A375 (cell line): ENCODE measurements around the gene BARD1.

- RAMPAGE, long total RNA: no peak
Observed at GRCh38 chr2:210560342-210560696, 3.9 kb downstream of the CPS1 start.

- RAMPAGE, long total RNA: no peak
Observed at GRCh38 chr2:210670984-210671485, 114.6 kb downstream of the CPS1 start.

DNA sequence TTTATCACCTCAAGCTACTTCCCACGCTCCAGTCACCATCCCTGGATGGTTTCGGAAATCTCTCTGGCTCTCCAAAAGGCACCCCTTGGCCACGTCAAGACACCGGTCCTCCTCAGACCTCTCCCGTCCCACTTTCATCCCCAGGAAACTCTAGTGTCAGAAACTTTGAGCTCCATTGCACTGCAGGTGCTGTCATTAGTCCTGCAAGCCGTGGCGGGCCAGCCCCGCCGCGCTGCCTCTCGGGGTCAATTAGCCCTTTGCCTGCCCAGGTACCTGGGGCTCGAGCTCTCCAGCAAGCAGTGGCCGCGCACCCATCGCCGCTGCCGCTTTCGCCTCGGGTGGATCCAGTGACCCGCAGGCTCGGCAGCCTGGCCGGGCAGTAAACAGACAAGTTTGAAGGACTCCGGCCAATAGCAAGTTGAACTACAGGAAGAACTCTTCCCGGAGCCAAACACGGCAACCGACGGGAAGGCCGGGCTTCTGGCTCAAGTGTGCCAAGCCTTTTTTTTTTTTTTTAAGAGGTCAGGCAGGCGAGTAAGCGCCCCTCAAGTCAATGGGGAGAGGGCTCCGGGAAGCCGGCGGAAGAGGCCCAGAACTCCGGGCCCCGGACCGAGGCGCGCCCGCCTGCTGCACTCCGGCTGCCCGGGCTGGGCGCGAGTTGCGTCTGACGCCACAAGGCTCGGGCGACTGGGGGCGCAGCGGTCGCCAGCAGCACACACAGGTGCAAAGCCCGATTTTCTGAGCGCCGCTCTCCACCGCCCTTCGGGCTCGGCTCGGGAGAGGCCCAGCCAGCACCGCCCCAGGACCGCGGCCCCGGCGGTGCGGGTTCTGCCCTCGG lies 1.1 kb downstream of the ERBB4 start:
- RAMPAGE, long total RNA: no peak

DNA sequence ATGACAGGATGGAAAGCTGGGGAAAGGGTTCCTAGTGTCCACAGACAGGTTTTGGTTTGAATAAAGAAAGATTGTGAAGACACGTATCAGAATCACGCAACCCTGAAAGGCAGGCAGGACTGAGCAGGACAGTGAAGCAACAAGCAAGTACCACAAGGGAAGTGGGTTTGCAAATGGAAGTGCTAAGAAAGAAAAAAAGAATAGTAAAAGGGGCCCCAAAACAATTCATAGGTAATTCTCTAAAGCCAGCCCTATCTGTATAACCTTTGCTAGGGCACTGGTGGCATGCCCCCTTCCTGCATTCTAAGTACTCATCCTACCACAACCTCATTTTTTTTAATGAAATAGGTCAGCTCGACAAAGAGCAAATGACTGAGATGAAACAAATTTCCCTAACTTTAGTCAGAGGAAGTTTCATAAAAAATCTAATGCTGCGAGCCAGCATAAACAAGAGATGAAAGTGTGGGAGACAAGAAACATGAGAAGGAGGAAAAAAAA lies 32.3 kb downstream of the IKZF2 start:
- RAMPAGE, long total RNA: no peak

- RAMPAGE, long total RNA: no peak
Observed at GRCh38 chr2:213122632-213123203, 28.7 kb downstream of the IKZF2 start.

- RAMPAGE, long total RNA: no peak
Observed at GRCh38 chr2:214683467-214683951, 126.0 kb downstream of the BARD1 start.

GRCh38 chr2:214809329-214810431 lies at the start of gene BARD1:
BARD1 (minus strand) TSS chr2:214809683.
- RAMPAGE, long total RNA: start-site peak on the minus strand at chr2:214809656-214809711, 65 and 83 reads in 2 replicates

DNA sequence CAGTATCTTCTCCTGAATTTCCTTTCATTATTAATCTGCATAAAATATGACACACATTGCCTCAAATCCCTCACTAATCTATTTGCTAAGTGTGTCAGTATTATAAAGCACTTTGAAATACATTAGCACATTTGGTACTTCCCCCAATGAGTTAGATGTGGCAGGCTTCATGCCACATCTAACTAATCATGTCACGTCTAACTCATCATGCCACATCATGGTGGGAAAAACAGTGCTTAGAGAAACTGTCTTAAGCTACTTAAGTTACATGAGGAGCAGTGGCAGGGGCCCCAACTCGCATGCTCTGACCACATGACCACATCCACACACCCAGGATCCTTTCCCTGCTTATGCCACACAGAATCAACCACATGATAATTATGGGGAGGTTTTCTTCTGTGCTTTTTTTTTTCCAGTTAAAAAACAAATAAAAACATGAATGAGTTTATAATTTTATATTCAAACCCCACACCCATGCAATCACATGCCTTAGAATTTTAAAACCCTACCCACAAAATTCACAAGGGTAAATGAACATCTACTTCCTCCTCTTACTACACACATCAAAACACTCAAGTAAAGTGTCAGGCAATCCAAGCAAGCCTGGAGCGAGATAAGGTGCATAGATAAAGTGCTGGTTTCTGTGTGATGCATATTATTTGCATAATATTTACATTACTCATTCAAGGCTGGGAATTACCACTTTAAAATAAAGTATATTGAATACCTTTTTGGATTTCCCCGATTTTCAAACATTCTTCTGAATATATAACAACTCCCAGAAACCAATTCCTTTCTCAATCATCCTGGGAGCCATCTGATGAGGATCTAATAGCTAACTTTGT lies 1.6 kb downstream of the ABCA12 start:
- RAMPAGE, long total RNA: no peak

DNA sequence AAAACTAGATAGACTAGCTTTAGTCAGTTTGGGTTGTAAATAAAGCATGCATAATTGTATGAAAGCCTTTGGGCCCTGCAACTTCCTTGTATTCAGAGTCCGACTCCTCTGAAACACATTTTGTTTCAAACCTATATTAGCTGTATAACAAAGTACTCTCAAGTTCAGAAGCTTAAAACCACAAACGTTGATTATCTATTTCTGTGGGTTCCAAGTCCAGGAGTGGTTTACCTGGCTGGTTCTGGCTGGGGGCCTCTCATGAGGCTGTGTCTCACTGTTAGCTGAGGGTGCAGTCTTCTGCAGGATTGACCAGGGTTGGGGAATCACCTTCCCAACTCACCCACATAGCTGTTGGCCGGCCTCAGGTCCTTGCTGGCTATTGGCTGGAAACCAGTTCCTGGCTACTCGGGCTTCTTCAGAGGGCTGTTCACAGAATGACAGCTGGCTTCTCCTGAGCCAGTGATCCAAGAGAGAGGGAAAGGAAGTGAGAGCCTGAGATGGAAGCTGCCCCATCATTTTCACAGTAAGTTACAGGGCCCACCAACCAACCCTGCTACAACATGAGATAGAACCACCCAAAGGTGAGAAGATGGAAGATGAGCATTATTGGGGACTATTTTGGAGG lies 18.0 kb upstream of the ATIC start:
- RAMPAGE, long total RNA: no peak

- RAMPAGE, long total RNA: no peak
Observed at GRCh38 chr2:215417365-215417793, 18.5 kb downstream of the FN1 start.

GRCh38 chr2:215431030-215431385 lies 4.9 kb downstream of the FN1 start:
- RAMPAGE, long total RNA: no peak

GRCh38 chr2:215506683-215507211 lies 70.9 kb upstream of the FN1 start:
- RAMPAGE, long total RNA: no peak

- RAMPAGE, long total RNA: no peak
Observed at GRCh38 chr2:215700901-215701320, 265.0 kb upstream of the FN1 start.

DNA sequence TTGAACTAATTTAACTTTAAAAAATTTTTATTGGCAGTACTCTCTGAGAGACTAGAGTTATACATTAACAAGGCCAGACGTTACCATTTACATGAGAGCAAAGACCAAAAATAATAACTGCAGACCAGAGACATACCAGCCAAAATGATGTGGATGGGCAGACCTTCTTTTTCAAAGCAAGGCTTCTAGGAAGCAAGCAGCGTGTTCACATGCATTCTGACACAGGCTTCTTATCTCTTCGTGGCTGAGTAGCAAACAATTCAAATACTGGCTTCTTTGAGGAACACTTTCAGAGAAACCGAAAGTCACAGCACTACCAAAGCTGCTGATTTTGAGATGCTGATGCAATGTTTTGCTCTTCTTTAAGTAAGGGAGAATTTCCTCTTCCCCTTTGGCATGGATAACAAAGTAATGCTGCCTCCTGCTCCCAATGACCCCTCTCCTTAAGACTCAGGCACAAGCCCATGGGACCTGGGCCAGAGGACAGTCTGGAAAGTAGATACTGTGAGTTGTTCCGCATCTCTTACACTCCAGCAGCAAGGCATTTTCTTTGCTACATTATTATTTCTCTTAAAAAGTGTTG lies 182.0 kb downstream of the MREG start:
- RAMPAGE, long total RNA: no peak

DNA sequence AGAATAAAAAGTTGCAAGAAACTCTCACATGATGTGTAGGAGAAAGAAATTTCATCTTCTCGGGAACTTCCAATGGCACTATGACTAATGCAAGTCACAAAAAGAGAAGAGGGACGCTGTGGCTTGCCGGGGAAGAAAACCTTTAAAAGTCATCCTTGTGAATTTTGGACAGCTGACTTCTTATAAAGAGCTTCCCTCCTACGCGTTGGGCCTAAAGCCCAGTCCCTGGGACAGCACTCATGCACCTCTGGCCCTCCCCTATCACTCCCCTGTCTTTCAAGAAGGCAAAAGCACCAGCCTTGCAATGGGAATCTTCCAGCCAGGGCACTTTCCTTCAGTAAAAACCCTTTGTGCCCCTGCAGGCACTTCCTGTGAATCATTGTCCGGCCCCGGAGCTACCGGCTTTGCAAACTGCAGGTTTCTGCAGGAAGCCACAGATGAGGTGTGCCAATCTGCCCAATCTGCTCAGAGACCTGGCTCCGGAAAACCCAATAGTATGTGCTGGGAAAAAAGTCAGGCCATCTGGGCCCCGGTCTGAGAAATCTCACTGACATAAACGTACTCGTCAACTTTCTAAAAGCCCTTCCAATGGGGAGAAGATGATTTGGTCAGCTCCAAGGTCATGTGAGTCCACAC lies 7.1 kb downstream of the MREG start:
- RAMPAGE, long total RNA: no peak

- RAMPAGE, long total RNA: no peak
Observed at GRCh38 chr2:216078491-216079242, 2.9 kb downstream of the PECR start.

GRCh38 chr2:216144178-216144915 lies 35.2 kb downstream of the XRCC5 start:
- RAMPAGE, long total RNA: no peak

- RAMPAGE, long total RNA: no peak
Observed at GRCh38 chr2:216220671-216221064, 111.5 kb downstream of the XRCC5 start.

DNA sequence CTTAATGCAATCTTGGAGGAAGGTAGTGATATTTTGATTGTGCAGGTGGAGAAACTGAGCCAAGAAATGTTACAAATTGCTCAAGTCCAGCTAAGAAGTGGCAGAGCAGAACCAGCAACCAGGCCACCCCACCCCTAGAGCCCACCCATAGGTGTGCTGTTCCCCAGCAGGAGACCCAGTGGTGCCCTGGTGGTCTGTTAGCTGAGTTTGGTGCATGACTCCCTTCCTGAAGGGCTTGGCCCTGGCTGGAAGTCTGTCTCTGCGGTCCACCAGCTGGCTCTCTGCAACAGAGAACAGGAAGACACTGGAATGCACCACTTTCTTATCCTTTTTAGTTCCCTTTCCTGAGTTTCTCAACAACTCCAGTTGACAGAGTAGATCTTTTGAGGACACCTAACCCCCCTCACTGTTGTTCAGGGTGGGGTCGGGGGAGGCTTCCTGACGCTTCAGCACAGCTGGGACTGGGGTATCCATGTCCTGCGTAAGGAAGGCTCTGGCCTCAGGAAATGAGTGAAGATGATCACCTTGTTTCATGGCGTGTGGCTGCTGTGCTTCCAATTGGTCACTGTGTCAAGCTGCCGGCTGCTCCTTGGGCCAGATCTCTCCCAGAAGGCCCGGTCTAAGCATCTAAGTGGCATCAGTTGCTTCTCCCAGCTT lies 11.9 kb upstream of the RPL37A start:
- RAMPAGE, long total RNA: no peak

DNA sequence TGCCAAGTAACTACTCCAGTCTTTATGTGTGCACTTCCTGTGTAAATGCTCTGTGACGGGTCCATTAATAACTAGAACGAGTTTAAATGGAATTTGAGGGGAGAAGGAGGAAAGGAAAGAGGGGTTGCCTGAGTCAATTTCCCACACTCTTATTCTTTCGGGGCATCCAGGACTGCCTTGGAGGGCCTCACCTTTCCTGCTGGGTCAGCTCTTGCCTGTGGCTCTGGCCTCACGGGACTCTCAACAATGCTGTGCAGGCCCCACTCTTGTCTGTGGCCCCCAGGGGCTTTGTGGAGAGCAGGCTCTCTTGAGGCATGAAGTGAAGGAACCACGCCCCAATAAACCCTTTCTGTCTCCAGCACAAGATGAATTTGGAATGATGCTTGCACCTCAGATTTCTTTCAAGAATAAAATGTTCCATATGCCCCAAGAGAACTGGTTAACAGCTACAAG lies 6.4 kb upstream of the RPL37A start:
- RAMPAGE, long total RNA: no peak